ENCODE data around the genes HES5 and ACTRT2.

DNA sequence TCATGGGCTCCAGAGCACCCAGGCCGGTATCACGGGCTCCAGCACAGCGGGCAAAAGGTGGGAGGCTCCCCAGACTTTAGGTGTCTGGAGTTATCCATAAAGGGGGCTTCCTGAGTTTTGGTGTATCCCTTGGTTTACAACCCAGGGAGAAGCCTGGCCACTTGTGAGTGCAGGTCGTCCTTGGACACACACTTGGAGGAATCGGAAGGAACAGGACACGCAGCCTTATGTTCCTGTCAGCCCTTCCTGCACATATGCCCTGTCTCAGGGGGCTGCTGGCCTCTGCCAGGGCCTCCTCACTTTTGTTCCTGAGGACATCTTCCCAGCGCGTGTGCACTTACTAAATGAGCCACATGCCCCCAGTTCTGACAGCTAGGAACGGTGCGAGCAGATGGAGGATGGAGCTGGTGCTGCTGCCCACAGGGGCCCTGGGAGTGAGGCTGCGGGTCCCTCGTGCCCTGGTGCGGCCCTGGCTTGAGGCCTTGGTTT is 25.2 kb downstream of the SKI start:
- PRO-cap = no peak

DNA sequence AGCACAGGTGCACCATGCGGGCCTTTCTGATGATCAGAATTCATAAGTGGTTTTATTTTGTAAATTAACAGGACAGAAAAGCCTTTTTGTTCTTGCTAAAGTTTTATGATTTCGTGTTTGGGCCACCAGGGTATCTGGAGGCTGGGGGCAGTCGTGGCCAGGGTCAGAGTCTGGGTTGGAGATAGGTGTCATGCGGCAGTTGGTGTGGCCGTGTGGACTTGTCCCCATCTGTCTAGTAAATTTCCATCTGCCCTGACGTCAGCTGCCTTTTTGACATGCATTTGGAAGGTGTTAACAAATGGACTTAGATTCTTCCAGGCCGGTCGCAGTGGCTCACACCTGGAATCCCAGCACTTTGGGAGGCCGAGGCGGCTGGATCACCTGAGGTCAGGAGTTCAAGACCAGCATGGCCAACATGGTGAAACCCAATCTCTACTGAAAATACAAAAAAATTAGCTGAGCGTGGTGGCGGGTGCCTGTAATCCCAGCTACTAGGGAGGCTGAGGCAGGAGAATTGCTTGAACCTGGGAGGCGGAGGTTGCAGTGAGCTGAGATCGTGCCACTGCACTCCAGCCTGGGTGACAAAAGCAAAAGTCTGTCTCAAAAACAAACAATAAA is 56.9 kb downstream of the SKI start:
- PRO-cap = no peak

DNA sequence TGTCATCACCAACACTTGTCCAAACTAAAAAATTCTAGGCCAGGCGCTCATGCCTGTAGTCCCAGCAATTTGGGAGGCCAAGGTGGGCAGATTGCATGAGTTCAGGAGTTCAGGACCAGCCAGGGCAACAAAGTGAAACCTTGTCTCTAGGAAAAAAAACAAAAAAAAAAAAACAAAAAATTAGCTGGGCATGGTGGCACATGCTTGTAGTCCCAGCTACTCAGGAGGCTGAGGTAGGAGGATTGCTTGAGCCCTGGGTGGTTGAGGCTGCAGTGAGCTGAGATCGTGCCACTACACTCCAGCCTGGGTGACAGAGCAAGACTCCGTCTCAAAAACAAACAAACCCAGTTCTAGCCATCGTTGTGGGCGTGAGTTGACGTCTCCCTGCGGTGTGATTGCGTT is 67.9 kb downstream of the SKI start:
- PRO-cap = no peak

- PRO-cap = no peak
Observed at GRCh38 chr1:2296468-2296999, 68.4 kb downstream of the SKI start.

DNA sequence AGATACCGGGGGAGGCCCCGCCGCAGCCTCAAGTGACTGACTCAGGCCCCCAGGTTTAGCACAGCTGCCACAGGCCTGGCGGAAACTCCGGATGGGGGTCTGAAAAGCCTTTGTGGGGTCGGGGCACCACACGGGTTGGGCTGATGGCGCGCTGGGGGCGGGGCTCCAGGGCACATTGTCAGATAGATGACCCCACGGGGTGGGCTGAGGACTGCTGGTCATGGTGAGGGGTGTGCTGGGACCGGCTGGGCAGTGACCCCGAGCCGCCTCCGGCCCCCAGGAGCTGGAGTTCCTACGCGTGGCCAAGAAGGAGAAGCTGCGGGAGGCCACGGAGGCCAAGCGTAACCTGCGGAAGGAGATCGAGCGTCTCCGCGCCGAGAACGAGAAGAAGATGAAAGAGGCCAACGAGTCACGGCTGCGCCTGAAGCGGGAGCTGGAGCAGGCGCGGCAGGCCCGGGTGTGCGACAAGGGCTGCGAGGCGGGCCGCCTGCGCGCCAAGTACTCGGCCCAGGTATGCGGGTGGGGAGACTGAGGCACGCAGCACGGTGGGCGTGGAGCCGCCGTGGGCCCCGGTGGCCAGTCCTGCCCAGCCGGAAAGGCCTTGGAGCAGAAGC is 77.7 kb downstream of the SKI start:
- PRO-cap = no peak

- PRO-cap = no peak
Observed at GRCh38 chr1:2330433-2331339, 60.7 kb downstream of the MORN1 start.

DNA sequence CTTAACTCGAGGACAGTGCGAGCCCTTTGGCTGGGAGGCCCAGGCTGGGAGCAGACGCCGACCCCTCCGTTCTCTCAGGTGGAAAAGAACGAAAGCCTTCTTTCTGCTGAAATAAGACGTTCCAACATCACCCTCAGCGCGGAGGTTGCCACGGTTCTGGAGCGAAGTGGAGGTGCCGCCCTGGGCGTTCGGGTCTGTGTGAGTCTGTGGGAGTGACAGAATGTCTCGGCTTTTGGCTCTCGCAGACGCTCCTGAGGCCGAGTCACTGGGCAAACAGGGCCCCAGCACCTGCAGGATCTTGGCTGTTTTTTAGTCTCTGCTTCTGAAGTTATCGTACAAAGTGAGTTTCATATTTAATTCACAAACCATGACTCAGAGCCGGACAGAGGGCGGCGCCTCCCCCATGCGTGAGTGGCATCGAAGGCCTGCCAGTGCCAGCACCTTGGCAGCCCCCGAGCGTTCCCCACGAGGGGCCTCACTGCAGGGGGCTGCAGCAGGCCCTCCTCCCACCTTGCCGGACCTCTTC is 56.6 kb downstream of the MORN1 start:
- PRO-cap = no peak

DNA sequence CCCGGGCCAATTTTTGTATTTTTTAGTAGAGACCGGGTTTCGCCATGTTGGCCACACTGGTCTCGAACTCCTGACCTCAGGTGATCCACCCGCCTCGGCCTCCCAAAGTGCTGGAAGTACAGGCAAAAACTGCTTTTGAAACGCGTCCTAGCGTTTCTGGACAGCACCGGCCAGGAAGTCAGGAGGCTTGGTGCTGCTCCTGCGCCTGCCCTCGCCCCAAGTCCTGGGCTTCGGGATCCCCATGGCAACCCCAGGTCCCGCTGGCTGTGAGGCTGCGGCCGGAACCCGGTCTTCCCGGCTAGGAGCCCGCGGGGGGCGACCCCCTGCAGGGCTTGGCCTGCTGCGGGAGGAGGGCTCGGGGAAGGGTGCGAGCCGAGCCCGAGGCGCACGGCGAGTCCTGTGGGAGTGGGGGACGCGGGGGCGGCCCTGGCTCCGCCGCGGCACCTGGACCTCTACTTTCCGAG is 420 bp downstream of the MORN1 start:
- PRO-cap = no peak

- PRO-cap = no peak
Observed at GRCh38 chr1:2528656-2529072, 1.4 kb downstream of the HES5 start.

GRCh38 chr1:2530155-2530752 is at the start of gene HES5:
Gene HES5 (minus strand): TSS chr1:2530263.
- PRO-cap = no peak

DNA sequence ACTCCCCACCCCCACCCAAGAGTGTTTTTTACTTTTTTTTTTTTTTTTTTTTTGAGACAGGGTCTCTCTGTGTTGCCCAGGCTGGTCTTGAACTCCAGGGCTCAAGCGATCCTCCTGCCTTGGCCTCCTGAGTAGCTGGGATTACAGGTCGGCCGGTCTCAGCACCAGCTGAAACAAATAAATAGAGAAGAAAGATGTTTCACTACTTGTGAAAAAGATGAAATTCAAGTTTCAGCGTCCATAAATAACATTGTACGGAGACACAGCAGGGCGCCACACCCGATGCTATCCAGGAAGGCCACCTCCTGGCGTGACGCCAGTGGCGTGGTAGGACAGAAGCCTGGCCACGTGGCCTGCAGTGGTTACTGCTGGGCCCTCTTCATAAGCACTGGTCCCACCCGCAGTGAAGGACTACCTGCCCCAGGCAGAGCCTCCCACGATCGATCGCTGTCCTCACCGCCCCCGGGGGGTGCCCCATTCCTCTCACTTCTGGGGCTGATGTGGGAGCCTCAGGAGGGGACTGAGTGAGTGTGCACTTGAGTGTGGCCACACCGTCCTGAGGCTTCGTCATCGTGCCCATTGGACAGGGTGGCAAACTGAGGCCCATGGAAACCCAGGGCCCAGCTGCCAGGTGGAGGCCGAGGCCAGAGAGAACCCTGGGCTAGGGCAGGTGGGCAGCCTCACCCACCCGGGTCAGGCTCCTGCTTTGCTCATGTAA is 11.5 kb upstream of the HES5 start:
- PRO-cap = no peak

DNA sequence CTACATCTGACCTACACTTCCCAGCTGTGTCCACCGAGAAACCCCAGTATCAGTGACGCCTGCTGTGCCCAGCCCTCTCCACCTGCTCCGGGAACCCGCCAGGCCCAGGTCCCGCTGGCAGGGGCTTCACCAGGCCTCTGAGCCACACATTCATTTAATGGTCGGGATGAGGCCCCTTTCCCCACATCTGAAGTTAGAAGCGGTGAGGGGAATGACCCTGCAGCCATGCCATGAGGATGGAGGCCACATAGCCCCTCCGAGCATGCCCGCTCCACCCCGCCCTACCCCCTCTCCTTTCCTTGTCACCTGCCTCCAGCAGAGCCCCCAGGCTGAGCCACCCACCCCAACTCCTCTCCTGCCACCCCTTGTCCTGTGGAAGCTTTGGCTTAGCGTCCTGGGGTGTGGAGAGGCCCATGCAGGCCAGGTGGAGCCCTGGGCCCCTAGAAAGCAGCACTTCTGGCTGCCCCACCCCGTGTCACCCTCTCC is 8.0 kb downstream of the TNFRSF14 start:
- PRO-cap = no peak

- PRO-cap = no peak
Observed at GRCh38 chr1:3021186-3021950, at the start of gene ACTRT2. Gene ACTRT2 (plus strand): TSS chr1:3021467.

- PRO-cap = no peak
Observed at GRCh38 chr1:3072499-3073336, 3.7 kb downstream of the PRDM16 start.

GRCh38 chr1:3124909-3125424 is 56.0 kb downstream of the PRDM16 start:
- PRO-cap = no peak

GRCh38 chr1:3174303-3174805 is 105.4 kb downstream of the PRDM16 start:
- PRO-cap = no peak

- PRO-cap = no peak
Observed at GRCh38 chr1:3188620-3188980, 119.6 kb downstream of the PRDM16 start.

DNA sequence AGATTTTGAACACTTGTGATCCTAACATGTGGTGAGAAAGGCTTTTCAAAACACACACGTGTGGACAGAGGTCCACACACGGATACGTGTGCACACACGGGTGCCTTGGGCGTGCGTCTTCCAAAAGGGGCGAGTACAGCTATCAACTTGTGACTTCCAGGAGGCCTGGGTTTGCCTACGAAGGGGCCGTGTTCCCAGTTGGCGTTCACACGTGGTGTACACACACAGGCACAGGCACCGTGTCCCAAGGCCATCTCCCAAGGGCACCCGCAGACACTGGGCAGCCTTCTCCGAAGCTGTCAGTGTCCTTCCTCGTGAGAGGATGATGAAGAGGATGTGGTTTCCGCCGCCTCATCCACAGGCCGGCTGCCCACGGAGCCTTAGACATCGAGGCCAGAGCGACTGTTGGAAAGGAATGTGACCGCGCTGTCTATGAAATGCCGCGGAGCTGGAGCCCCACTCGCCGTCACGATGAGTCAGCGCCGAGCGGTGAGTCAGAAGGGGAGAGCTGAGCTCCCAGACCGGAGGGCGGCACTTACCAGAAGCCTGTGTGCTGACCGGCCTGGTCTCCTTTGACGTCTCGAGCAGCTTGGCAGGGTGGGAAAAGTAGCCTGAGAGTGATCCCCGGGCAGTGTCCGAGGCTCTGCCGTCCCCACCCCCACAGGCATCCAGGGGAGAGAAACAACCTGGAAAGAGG is 141.5 kb upstream of the ARHGEF16 start:
- PRO-cap = bidirectional peak, plus-strand start at position 497 of the sequence, minus-strand start at position 407 of the sequence

GRCh38 chr1:3316196-3317182 is 138.0 kb upstream of the ARHGEF16 start:
- PRO-cap = no peak

- PRO-cap = no peak
Observed at GRCh38 chr1:3320297-3321165, 133.9 kb upstream of the ARHGEF16 start.

Measured in A673 (cell line).